ENCODE measurements around the genes LRRC8C and ZNF326.

- RRBS = no CpG with 5 or more reads among the region's 8 CpGs
Measured at GRCh38 chr1:89583165-89583966, 49.6 kb upstream of the LRRC8C start.

GRCh38 chr1:89632841-89633869 lies at the start of gene LRRC8C:
TSS of gene LRRC8C (plus strand) at chr1:89633120.
- RRBS = under 1% methylated on average over 45 of the region's 120 CpGs

DNA sequence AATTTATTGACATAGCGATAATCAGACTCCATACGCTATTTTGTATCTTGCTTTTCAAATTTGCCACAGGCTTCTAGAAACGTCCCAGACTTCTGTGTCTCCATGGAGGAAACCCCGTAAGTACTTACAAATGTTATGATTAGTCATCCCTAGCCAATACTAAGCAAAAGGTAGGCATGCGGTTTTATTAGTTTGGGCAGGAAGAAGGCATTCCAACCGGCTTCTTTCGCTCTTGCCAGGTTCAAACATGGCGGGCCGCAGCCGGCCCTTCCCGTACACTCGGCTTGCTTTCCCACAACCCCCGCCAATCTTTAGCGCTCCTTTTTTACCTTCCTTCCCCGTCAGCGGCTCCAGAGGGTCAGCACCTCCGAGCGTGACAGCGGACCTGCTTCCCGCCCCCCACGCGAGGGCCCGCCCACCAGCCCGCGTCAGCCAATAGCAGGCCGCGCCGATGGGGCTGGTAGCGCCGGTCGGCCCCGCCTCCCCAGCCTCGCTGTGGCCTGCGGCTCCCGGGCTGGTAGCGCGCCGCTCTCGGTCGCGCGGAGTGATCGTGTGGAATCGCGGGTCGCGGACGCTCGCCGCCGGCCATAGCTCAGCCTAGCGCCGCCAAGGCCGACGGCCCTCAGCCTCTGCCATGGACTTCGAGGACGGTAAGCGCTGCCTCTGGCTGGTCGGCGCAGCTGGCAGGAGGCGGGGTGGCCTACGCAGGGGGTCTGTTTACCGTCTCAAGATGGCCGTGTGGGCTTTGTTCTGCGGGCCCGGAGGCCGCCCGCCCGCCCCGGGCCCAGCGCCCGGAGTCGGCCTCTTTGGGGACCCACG lies at the start of gene ZNF326:
TSS of gene ZNF326 (plus strand) at position 487 of the 819 bp plus-strand sequence.
- RRBS = under 1% methylated on average over 28 of the region's 74 CpGs

DNA sequence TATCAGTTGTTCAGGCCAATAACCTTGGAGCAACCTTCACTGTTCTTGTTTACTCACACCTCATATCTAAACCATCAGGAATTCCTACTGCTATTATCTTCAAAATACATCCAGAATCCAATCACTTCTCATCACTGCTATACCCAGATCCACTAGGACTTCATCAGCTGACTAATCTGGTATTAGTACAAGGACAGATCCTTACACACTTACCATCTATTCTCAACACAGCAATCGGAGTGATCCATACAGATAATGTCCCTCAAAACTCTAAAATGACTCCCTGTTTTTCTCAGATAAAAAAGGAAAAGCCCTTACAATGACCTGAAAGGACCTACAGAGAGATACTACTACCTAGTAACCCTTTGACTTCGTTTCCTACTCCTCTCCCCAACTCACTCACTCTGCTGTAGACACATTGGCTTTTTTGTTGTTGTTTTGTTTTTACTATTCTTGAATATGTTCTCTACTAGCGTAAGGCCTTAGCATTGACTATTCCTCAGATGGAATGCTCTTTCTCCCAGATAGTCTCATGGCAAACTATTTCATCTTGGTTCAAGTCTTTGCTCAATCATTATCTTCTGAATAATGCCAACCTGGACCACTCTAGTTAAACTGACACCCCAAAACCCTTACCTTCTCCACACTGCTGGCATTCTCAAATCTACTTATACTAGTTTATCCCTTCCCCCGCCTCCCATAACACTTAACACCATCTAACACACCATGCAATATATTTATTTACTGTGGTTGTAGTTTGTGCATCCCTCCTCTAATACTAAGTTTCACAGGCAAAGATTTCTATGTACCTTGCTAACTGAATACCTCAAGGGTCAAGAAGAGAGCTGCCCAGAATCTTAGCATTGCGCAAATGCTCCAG lies 70.6 kb downstream of the ZNF644 start:
- RRBS = no CpG with 5 or more reads among the region's 5 CpGs

DNA sequence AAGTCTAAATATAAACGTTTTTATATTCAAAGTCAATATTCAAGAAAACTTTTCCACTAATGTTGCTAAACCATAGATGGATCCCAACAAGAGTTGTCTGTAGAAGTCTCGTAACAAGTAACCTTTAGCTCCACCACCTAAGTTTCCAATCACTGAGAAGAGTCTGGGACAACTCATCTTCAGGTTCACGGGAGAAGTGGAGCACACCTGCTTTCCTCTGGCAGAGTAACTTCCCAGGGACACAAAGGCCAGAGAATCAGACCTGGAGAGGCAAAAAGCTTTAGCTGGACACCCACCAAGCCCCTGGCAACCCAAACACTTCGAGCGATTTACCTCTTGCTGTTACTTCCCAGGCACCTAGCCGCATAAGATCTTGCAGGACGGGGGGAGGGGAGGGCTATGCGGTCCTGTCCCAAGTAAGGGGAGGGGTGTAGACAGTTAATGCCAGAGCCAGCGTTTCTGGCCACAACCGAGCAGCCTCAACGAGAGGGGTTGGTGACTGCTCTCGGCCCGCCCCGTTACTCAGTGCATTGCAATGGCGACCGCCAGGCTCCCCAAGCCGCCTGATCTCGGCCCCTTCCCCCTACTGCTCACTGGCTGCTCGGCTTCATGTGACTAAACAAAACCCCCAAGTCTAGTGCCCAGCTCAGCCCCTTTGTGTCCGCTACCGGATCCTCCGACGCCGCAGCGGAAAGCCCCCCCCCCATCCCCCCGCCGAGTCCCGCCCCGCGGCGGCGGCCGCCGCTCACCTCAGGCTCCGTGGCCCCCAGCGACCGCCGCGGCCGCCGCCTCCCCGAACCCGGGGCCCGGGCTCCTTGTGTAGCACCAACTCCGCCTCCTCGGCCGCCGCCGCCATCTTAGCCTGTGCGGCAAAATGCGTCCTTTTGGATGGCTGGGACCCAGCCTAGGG lies 640 bp downstream of the ZNF644 start:
- RRBS = no CpG with 5 or more reads among the region's 51 CpGs

- RRBS = no CpG with 5 or more reads among the region's 15 CpGs
Measured at GRCh38 chr1:91571707-91572648, 71.3 kb downstream of the CDC7 start.

GRCh38 chr1:91712137-91712799 lies 173.7 kb downstream of the TGFBR3 start:
- RRBS = no CpG with 5 or more reads among the region's 8 CpGs

- RRBS = no CpG with 5 or more reads among the region's 7 CpGs
Measured at GRCh38 chr1:91725855-91726662, 159.9 kb downstream of the TGFBR3 start.

DNA sequence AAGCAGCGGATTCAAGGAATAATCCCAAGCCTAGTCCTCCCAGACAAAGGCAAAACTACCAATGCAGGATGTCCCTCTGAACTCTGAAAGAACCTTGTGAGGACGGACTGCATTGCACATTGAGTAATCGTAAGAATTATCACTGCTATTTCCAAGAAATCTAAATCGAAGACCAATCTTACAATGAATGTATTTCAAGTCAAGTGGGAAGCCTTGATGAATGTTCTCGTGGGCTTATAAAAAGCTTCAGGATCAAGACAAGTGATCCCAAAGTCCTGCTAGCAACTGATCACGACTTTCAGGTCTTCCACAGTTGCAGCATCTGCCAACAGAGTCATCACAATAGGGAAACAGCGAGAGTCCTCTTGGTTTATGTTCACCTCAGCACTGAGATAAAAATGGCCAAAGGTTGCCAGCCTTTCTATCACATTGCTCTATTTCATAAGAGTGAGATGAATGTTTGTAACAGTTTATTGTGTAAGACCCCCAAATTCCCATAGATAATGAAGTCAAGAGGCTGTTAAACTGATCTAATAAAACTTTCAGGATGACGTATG lies 150.8 kb downstream of the TGFBR3 start:
- RRBS = no CpG with 5 or more reads among the region's 8 CpGs

GRCh38 chr1:91754309-91754875 lies 131.6 kb downstream of the TGFBR3 start:
- RRBS = no CpG with 5 or more reads among the region's 3 CpGs

DNA sequence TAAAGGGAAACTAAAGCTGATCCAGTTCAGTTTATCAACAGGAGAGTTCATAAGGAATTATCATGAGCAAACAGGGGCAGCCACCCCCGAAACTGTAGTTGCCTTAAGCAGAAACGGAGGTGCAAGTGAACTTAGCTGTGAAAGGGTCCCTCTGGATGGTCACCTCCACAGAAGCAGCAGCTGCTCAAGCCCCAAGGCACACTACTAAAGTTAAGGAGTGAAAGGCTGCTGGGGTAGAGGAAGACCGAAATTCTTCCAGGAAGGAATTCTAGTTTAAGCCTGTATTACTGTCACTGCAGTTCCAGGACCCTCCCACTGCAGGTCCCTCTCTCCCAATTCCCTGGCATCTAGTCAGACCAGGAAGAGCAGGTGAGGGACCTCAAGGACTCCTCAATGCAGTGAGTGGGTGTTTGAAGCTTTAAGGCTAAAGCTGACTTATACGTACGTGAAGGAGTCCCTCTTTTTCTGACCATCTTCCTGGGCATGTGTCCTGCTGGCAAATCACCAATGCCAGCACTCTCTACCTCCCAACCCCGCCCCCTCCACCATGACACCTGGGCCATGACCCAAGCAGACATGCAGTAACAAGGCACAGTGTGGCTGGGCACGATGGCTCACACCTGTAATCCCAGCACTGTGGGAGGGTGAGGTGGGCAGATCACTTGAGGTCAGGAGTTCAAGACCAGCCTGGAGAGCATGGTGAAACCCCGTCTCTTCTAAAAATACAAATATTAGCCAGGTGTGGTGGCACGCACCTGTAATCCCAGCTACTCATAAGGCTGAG lies 57.3 kb downstream of the TGFBR3 start:
- RRBS = no CpG with 5 or more reads among the region's 9 CpGs

- RRBS = no CpG with 5 or more reads among the region's 3 CpGs
Measured at GRCh38 chr1:92249592-92250341, 32.1 kb downstream of the C1orf146 start.

GRCh38 chr1:92323781-92324346 lies 25.0 kb downstream of the RPAP2 start:
- RRBS = no CpG with 5 or more reads among the region's 4 CpGs

- RRBS = no CpG with 5 or more reads among the region's 2 CpGs
Measured at GRCh38 chr1:92537978-92538326, 51.2 kb upstream of the GFI1 start.

- RRBS = no CpG with 5 or more reads among the region's 2 CpGs
Measured at GRCh38 chr1:92694273-92694586, 90.7 kb downstream of the EVI5 start.

DNA sequence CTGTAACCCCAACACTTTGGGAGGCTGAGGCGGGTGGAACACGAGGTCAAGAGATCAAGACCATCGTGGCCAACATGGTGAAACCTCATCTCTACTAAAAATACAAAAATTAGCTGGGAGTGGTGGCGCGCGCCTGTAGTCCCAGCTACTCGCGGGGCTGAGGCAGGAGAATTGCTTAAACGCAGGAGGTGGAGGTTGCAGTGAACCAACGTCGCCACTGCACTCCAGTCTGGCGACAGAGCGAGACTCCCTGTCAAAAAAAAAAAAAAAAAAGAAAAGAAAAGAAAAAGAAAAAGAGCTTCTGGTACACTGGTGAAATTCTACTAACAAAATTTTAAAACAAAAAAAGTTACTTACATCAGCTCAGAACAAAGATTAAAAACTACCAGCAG lies 1.4 kb downstream of the EVI5 start:
- RRBS = no CpG with 5 or more reads among the region's 13 CpGs

GRCh38 chr1:92835625-92836651 lies 4.1 kb downstream of the RPL5 start:
- RRBS = no CpG with 5 or more reads among the region's 6 CpGs

- RRBS = no CpG with 5 or more reads among the region's 6 CpGs
Measured at GRCh38 chr1:92836867-92837771, 5.3 kb downstream of the RPL5 start.

DNA sequence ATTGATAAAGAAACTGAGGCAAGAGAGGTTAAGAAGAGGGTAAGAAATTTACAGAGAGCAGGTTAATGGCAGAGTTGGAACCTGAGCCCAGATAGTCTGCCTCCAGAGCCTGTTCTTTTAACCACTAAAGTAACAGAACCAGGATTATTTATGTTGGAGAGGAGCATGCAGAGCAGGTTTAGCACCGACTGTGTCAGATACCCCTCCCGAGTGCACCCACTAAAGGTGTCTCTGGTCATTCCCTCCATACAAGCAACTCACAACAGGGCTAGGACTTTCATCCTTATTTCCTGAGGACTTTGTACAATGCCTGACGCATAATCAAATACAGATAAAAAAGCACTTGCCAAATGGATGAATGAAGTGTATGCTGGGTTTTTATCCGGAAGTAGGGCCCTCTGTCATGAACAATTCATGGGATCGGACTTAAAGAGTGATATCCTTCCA lies 25.9 kb downstream of the RPL5 start:
- RRBS = no CpG with 5 or more reads among the region's 5 CpGs

DNA sequence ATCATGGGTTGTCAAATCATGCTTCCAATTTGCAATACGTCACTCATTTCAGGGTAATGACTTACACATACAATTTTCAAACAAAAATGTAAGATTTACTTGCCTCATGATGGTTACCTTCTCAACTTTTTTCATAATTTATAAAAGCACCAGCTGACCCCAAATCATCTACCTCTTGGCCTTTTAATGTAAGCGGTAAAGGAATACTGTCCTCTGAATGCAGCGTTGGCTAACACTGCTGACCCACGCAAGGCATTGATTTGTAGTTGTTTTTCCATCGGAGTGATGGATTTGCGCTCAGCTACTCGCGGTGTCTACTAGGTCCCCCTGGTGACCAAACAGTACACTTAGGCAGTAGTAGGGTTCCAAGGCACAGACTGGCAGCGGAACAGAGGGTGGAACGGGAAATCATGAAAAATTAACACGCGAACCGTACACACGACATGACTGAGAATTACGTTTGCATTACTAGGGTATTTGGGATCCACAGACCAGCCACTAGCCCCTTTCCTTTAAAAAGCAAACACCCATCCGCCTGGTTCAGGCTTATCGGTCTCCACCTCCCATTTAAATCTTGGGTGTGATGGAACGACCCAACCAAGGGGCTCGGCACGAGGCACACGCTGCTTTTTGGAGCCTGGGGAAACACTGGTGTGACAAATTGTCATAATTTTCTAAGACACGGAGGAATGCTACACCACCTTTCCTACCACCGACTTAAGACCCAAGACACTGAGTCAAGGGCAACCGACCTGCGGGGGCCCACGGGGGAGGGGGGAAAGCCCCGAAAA lies 859 bp downstream of the DIPK1A start:
- RRBS = no CpG with 5 or more reads among the region's 27 CpGs